PC-3 (cell line): ENCODE measurements around a stretch of chr20.

- RAMPAGE, long total RNA: no peak
These were observed 868 bp upstream of the COL9A3 start for GRCh38 chr20:62815824-62816539.

- RAMPAGE, long total RNA: no peak
These were observed 16.6 kb downstream of the DIDO1 start for GRCh38 chr20:62909460-62910430.

DNA sequence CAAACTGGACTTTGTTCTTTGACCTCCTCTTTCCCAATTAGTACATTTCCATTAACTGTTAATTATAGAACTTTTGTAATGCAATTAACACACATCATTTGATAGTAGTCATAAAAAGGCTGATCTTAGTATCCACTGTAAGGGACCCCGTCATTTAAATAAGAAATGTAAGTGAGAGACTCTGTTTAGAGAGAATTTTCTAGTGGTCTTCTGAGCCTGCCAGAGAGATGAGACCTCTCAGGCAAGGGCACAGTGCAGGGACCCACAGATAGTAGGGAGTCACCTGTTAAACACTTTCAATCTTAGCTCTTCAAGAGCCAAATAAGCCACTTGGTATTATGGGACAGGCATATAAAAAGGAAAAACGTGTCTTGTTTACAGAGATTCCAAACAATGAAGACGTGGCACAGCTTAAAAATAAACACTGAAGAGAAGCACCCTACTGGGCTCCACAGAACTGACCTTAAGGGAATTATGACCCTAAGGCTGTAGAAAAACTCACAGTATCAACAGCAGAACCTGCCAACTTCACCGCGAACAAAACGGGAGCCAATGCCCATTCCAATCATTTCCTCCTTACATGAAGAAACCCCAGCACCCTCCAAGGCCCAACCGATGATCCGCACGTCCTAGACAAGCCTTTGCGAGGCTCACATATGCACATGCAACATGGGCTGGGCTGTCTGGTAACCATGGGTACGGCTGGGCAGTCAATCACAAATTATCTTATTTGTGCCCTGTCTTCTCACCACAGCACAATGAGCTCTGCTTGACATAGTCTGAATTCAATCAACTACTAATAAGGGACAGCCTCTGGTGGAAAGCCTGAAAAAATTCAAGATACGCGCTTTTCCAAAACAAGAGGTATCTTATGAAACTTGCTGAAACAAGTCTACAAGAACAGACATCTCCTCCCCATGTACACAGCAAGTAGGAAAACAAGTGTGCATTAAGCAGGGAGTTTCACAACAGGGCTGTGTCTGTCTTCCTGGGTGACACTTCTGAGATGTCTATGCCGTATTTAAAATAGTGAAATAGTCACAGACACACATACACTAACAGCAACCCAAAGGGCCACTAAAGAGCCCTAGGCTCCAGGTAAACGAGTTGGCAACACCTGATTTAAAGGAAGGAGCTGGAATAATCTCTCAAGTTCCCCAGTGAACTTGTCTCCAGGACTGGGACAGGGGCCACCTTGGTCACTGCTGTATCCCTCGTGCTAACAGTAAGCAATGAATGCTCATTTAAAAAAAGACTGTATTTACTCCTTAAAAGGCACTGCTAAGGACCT, 1.8 kb downstream of the DIDO1 start:
- RAMPAGE, long total RNA: no peak

DNA sequence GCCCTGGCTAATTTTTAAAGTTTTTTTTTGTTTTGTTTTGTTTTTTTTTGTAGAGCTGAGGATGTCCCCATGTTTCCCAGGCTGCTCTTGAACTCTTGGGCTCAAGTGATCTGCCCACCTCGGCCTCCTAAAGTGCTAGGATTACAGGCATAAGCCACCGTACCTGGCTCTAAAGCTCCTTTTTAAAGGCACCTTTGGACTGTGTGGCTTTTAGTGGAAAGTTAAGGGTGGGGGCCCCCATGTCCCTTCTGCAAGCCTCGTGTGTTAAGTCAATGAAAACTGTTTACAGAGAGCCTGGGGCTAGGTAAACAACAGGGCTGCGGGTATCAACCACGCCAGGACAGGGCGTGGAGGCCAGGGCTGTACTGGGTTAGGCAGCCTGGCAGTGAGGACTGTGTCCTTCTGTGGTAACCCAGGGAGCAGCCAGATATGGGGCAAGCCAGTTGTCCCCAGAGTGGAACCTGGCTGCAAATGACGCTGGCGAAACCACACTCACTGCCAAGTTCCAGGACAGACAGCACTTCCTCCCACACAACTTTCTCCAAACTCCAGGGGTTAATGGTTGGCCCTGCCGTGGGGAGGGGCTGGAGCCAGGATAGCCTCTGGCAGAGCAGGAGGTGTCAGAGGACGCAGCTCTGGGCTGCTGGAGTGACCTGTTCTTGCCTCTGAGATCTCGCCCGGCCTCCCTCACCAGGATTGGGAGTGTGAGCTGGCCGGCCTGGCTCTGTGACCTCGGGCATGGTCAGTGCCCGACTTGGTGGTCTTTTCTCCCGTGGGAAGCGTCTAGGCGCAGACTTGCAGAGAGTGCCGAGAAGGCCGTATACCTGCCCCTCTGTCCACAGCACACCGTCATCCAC, 3.2 kb downstream of the SLC17A9 start:
- RAMPAGE, long total RNA: no peak

DNA sequence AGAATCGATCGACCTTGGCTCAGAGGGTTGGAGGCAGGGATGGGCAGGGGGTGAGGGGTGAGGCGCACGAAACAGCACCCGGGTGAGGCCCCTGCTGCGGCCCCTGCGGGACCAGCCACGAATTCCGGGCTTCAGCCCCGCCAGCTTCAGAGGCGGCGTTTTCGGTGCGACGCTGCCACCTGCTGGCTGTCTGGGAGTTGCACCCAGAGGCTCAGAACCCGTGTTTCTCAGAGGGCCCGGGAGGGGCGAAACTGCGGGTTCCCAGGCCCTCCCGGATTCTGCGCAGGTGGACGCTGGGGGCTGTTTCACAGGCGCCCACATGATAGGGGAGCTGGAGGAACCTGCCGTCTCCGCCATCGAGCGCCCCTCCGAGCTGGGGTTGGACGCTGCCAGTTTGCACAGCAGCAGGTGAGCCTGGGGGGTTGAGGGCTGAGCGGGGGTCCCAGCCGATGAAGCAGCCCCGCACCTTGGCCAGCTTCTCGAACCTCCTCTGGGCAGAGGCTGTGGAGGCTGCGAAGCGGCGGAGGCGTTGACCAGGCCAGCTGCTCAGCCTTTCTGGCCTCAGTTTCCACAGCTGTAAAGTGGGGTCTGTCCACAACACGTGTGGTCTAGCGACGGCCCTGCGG, 2.4 kb upstream of the BHLHE23 start:
- RAMPAGE, long total RNA: no peak

DNA sequence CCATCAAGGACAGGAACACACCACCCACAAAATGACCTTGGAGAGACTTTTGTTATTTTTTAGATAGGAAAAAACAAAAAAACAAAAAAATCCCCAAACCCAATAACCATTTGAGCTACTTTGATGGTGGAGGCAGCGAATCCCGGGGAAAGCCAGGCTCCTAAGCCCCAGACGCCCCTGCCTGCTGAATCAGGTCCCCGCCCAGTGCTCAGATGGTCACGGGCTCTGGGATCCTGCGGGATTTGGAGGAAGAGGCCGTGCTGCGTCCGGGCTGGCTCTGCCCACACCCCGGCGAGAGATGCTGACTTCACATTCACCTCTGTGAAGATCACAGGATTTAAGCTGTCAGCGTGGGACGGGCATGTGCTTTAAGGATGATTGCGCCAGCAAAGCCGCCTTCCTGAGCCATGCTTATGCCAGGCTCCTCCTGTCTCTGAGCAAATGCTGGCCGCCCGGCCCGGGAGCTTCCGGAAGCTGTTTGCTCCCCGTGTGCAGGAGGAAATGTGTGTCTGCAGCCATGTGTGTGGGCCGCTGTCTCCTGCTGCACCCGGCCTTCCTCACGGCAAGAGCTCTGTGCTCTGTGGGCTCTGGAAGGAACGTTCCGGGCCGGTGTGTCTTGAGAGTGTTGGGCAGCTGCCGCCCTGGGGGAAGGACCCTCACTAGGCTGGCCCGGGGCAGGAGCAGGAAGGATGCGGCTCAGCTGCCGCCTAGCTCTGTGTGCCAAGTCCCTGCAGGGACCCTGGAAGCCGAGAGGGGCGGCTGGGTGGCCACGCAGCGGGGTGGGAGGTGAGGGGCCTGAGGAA, 18.8 kb upstream of the BHLHE23 start:
- RAMPAGE, long total RNA: no peak

GRCh38 chr20:63178008-63178412, 37.9 kb downstream of the YTHDF1 start:
- RAMPAGE, long total RNA: no peak

- RAMPAGE, long total RNA: no peak
These were observed 13.4 kb downstream of the YTHDF1 start for GRCh38 chr20:63202286-63203095.

GRCh38 chr20:63238411-63239261, 2.9 kb downstream of the BIRC7 start:
- RAMPAGE, long total RNA: no peak

GRCh38 chr20:63252920-63254052, 977 bp downstream of the NKAIN4 start:
- RAMPAGE, long total RNA: no peak

DNA sequence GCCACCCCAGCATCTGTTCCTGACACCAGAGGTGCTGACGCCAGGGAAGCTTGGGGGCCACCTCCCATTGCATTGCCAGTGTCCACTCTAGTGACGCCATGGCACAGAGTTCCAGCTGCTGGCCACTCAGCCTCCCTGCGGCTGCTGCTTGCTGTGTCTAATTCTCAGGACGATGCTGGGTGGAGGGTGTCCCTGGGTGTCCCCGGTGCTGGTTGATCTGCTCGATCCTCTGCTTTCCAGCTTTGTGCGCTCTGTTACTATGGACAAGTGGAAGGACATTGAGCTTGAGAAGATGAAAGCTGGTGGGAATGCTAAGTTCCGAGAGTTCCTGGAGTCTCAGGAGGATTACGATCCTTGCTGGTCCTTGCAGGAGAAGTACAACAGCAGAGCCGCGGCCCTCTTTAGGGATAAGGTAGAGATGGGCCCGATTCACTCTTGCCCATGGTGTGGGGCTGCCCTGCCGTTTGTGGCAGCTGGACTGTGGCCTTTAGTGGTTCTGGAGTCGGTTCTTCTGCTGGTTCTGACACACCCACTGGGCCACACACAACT, 3.7 kb downstream of the ARFGAP1 start:
- RAMPAGE, long total RNA: no peak

GRCh38 chr20:63284089-63284500, 8.9 kb upstream of the COL20A1 start:
- RAMPAGE, long total RNA: no peak

DNA sequence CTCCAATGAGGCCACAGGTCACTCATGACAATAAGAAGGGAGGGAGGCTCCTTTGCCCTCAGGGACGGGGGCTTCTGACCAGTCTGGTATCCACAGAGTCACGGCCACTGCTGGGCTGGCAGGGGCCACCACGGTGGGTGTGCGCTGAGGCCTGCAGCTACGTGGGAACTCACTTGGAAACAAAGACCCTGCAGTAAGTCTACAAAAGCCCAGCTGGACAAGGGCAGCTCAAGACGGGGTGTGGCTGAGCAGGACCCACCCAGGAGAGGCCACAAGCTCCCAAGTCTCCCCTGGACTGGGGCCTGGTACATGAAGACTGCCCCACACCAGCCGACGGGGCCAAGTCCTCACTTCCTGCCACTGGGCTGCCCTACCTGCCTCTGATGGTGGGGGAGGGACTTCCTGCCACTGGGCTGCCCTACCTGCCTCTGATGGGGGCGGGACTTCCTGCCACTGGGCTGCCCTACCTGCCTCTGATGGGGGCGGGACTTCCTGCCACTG, 48.3 kb upstream of the CHRNA4 start:
- RAMPAGE, long total RNA: no peak

GRCh38 chr20:63432592-63432992, 39.9 kb downstream of the KCNQ2 start:
- RAMPAGE, long total RNA: no peak

DNA sequence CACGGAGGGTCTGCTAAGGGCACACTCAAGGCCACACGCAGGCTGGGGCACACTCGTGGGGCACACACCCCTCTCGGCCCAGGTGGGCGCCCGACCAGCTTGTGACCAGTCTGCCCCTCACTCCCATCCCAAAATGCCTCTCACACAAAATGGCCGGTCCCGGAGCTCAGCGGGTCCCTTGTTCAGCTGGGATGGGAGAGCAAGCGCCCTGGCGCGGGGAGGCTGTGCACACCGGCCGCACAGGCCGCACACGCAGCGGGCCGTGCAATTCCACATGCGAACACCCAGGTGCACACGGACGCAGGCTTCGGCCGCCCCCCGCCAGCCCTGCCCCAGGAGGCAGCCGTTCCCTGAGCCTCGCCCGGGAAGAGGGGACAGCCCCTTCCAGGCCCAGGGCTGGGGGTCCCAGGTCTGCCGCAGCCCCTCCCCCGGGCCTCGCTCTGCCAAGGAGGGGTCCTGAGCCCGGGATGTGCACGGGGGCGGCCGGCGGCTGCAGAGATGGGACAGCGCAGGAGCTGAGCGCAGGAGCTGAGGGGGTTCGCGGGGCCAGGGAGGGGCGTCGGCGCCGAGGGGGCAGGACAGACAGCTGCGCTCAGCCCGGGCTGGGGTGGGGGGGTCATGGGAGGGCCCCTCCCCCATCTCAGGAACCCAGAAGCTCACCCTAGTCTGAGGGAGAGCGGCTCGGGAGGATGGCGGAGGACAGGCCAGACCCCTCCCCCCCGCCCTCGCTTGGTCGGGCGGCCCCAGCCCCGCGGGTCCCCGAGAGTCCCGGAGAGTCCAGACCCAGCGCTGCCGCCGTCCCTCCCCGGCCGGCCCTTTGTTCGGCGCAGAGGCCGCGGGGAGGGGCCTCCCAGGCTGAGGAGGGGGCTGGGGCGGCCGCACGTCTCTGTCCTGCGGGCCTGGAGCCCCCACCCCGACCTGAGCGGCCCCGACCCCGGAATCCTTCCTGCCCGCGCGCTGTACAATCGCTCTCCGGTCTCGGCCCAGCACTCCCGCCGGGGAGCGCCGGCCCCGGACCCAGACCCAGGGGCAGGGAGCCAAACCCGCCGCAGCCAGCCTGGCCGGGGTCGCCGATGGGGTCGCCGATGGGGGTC, 1.1 kb downstream of the KCNQ2 start:
- RAMPAGE, long total RNA: no peak

DNA sequence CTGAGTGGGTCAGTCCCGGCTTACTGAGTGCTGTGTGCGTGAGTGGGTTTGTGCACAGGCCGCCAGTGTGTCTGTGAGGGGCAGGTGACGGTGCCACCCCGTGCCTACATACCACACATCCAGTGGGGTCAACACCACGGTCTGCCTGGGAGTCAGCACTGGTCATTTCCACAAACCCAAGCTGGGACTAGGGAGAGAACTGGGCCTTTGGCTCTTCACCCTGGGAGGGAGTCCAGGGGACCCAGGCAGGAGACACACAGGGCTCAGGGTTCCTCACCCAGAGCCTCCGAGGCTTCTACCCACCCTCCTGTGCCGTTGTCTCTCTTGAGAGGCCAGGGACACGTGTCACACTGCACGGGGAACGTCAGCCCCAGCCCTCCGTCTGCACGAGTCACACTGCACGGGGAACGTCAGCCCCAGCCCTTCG, 3.0 kb upstream of the PTK6 start:
- RAMPAGE, long total RNA: no peak

- RAMPAGE, long total RNA: no peak
These were observed 545 bp downstream of the FNDC11 start for GRCh38 chr20:63554328-63555080.

GRCh38 chr20:63568933-63569747, 4.9 kb downstream of the HELZ2 start:
- RAMPAGE, long total RNA: no peak

GRCh38 chr20:63588649-63589311, 14.7 kb upstream of the HELZ2 start:
- RAMPAGE, long total RNA: no peak

DNA sequence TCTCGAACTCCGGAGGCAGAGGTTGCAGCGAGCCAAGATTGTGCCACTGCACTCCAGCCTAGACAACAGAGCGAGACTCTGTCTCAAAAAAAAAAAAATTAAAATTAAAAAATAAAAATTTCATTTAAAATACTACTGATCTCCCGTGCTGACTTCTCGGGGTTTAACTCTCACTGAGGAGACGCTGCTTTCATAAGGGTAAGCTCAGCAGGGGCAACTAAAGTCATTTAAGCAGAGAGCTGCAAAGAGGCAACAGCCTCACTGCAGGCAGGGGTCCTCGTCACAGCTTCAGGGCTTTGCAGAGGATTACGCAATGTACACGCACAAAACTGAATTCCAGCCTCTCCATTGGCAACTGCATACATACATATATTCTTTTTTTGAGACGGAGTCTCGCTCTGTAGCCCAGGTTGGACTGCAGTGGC, 2.5 kb downstream of the GMEB2 start:
- RAMPAGE, long total RNA: no peak